Colon Carcinoma Metastatic in the Brain (tissue), 2 donors: ENCODE measurements around a stretch of chr17.

DNA sequence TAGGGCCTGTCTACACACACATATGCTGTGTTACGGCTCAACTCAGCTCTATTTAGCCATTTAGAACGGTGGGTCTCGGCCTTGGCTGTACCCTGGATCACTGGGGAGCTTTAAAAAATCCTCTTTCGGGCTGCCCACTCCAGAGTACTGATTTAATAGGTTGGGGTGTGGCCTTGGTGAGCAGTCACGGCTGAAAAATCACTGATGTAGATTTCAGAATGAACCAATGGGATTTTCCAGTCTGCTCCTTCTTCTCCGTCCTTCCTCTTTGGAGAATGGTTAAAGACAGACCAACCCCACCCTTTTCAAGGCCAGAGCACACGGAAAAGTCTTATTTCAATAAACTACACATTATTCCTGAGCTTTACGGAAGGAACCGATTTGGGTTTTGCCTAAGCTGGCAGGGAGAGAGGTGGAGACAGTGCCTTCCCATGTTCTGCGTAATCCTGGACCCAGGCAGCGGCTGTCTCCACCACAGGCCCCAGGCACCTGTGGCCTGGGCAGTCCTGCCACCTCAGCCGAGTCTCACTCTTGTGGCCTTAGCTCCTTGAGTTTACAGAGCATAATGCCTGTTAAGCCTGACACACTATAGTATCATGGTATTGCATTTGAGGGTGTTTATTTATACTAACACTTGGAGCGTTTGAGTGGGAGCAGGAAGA lies 223.3 kb downstream of the CCDC182 start:
- PRO-cap, 2 experiments: no peak in any of the 2 experiments

DNA sequence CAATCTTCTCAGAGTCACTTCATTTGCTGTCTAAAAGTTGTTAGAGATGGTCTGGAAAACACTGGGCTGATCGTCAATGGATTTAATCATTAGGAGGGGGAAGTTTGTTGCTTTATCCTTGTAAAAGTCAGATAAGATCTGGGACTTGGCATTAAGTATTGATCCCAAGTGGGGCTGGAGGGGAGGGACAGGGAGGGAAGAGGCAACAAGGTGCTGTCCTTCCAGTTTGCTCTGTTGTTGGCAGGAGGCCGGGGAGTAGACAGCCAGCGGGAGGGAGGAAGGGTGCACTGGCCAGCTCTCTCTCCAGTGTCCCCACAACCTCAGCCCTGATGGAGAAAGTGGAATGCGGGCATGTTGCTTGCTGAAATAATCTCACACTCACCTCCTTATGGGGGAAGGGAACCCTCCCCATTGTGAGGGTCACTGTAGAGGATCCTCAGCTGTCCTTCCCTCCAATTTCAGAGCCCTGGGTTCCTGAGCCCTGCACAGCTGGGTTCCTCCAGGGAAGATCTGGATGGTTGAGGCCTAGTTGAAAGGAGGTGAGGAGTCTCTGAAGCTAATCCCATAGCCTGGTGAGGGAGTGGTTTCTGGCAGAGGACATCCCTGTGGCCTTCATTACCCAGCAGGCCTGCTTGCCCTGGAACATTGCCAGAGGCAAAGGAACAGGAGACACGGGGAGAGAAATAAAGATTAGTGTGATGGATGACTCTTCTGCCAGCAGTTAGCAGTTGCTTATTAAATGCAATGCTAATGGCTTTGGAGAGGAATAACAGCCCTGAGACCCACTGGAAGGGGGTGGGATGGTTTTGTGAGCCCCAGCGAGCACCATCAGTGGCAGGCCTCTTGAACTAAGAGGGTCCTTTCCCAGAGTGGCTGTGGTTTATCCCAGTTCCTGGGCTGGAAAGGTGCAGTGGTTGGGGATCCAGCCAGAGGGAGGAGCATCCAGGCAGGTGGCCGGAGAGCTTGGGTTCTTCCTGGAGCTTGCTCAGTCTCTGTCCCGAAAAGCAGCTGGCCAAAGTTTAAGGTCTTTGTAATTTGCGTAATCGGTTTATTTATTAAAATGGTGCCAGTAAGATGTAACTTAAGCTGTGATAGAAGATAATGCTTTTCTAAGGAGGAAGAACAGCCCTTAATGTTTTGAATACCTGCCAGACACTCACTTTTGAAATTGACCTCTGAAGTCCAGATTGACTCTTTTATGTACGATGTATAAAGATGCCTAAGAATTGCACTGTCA lies 209.9 kb downstream of the CCDC182 start:
- PRO-cap, 2 experiments: no peak in any of the 2 experiments

DNA sequence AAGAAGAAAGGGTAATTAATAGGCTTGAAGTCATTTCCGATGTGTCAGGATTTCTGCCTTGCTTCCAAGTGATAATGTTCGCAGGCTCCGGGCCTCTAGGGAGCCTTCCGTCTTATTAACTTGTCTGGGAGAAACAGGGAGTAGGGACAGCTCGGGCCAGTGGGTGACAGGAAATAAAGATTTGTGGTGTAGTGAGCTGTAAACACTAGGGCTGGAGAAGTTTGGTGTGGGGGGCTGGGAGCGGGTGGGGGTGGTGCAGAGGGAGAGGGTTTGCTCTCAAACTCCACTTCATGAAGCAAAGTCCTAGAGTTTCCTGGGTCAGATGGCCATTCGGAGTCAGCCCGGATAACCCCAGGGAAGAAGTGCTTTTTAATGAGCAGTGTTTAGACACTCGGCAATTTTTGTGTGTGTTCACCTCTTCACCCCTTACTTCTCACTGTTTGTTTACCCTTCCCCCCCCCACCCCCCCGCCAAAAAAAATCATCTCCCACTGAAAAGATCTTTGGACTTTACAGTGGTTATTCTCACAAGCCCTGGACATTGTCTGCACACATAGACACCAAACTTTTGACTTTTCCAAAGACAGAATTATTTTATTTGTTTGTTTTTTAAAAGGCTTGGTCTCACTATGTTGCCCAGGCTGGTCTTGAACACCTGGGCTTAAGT lies 196.5 kb downstream of the CCDC182 start:
- PRO-cap, 2 experiments: no peak in any of the 2 experiments

GRCh38 chr17:57549821-57550550 lies 195.1 kb downstream of the CCDC182 start:
- PRO-cap, 2 experiments: no peak in any of the 2 experiments

DNA sequence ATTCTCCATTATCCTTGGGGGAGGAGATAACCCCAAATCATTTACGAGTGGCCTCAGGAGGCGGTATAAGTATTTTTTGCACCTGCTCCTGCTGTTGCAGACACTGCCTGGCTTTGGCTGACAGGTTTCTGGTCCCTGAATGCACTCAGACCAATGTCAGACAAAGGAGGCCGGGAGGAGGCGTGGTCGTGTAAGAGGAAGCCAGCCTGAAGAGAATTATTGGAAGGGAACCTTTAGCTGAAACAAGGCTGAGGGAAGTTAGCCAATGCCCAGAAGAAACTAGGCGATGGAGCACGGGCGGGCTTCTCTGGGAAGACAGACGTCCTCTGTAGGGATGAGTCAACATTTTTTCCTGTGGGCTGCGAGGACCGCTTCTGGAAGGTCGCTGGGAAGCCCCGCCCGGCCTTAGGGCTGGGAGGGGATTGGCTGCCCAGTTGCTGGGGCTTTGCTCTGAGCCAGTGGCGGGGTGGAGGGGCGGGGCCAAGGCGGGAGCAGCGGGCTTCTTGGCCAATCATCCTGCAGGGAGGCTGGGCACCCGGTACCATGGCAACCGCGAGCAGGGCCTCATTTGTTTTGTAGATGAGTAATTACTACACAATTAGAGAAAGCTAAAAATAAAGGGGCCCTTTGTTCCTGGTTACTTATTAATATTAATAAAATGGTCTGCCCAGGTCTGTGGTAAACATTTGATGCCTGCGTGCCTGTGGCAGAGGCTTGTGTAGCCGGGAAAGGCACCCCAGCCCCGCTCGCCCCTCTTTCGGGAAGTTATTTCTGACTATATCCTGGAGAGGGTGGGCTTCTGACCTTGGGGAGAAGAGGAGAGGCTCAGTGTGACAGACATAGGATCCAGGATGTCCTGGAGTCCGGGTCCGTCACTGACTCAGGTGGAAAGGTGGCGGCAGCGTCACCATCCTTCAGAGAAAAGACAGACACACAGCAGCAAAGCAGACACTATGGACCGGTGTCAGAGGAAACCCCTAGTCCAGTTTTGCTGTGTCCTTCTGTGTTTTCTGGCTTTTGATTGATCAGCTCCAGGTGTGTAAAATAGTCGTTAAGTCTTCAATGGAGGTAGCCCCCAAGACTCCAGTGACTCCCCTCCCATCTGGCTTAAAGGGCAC lies 82.0 kb downstream of the CCDC182 start:
- PRO-cap, 2 experiments: no peak in any of the 2 experiments

DNA sequence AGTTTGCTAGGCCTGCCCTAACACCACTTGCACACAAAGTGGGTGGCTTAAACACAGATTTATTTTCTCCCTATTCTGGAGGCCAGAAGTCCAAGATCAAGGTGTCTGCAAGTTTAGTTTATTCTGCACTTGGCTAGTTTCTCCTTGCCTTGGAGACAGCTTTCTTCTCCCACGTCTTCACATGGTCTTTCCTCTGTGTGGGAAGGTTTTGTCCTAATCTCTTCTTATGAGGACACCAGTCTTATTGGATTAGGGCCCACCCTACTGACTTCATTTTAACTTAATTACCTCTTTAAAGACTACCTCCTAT lies 3.5 kb upstream of the MRPS23 start:
- PRO-cap, 2 experiments: no peak in any of the 2 experiments

DNA sequence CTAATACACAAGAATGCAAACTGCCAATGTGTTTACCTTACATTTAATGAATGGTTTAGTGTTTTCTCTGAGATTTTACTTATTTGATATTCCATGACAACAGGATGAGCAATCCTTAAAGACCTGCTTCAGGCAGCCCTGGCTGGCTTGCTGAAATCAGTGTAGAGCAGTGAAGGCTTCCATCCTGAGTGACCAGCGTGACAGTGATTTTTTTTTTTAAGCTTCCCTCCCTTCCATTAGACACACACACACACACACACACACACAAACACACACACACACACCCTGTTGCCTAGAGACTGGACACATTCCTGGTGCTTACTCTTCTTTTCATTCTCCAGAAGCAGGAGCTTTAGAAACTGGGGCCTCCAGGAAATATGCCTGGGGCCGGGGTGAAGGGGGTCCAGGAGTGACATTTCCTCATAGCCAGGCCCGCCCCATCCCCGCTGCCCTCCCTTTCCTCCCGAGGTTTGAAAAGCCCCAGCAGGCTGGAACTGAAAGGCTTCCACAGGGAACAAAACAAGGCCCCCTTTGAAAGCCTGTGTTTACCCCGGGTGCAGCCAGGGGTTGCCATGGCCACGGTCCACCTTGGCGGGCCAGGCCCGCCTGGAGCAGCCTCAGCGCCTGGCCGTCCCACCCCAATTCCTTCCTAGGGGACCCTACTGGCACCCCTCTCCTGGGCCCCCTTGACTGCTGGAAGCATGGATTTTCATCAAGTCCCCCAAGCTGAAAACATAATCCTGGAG lies 19.9 kb downstream of the CUEDC1 start:
- PRO-cap, 2 experiments: no peak in any of the 2 experiments

DNA sequence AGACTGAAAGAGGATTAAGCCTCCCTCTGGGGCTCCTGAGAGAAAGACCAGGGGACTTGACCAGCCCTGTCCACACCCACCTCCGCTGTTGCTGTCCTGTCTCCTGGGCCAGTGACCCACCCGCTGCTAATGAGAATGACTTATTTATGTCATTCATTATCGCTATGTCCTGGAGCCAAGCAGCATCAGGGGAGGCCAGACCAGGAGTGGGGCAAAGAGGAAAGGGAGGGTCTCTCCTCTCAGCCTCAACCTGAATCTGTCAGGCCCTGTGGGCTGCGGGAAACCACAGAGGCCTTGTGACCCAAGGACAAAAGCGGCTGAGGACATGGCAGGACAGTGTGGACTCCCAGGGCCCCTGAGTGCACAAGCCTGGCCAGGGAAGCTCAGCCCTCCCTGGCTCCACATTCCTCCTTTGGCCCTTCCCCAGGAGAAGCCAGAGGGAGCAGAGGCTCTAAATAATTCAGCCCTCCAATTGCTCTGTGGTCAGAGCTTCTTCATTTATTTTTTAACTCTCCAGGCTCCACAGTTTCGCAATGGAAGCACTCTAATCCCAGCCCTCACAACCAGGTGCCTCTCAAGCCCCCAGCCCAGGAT lies 19.2 kb downstream of the CUEDC1 start:
- PRO-cap, 2 experiments: no peak in any of the 2 experiments

GRCh38 chr17:57991313-57992233 lies 3.5 kb upstream of the VEZF1 start:
- PRO-cap, 2 experiments: no peak in any of the 2 experiments

GRCh38 chr17:58002209-58002777 lies 4.8 kb downstream of the SRSF1 start:
- PRO-cap, 2 experiments: no peak in any of the 2 experiments

- PRO-cap, 2 experiments: no peak in any of the 2 experiments
Measured at GRCh38 chr17:58060568-58061194, 22.5 kb upstream of the DYNLL2 start.

DNA sequence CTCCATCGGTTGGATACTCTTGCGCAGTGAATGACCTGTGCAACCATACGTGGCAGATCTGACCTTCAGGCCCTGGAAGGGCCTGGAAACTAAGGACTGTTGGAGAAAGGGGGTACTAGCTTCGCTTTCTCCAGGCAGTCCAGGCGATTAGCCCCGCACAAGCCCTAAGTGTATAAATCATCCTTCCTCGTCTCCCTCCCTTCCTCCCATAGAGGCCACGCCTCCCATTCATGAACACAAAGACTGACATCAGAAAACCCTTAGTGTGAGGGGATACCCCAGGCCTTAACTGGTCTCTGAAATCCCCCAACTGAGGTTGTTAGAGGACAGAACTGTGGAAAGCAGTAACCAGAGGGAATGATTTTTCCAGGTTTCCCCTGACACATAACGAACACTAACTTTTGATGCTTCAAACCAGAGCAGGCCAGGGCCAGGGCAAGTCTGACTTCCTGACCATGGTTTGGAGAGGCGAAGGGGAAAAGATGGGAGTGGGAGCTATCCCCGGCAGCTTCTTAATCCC lies 1.5 kb upstream of the DYNLL2 start:
- PRO-cap, 2 experiments: no peak in any of the 2 experiments

DNA sequence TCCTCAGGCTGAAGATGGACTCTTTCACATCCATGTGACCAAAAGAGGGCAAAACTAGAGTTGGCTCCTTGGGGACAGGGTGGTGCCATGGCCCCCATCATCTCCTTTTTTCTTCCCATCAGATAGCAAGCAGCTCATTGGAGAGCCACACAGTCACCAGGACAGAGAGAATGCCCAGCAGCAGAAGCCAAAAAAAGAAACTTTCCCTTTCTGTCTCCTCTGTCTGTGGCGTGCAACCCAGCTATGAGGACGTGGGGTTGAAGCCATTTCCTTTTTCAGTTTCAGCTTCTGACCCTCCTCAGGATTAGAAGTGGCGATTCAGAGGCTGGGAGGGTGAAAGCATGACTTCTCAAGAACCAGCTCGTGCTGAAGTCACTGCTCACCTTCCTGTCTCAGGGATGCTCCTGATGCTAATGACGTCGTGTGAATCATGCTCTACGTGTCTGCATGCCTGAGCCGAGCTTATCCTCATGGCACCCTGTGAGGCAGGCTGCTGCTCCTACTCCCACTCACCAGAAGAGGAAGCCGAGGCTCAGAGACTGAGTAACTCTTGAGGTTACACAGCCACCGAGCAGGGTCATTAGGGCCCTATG lies 5.8 kb upstream of the LPO start:
- PRO-cap, 2 experiments: no peak in any of the 2 experiments

- PRO-cap, 2 experiments: no peak in any of the 2 experiments
Measured at GRCh38 chr17:58312219-58312600, 16.4 kb downstream of the TSPOAP1 start.

GRCh38 chr17:58323738-58324294 lies 4.8 kb downstream of the TSPOAP1 start:
- PRO-cap, 2 experiments: no peak in any of the 2 experiments

- PRO-cap, 2 experiments: no peak in any of the 2 experiments
Measured at GRCh38 chr17:58329335-58329645, 695 bp upstream of the TSPOAP1 start.

GRCh38 chr17:58337902-58338589 lies 9.5 kb upstream of the TSPOAP1 start:
- PRO-cap, 2 experiments: no peak in any of the 2 experiments

DNA sequence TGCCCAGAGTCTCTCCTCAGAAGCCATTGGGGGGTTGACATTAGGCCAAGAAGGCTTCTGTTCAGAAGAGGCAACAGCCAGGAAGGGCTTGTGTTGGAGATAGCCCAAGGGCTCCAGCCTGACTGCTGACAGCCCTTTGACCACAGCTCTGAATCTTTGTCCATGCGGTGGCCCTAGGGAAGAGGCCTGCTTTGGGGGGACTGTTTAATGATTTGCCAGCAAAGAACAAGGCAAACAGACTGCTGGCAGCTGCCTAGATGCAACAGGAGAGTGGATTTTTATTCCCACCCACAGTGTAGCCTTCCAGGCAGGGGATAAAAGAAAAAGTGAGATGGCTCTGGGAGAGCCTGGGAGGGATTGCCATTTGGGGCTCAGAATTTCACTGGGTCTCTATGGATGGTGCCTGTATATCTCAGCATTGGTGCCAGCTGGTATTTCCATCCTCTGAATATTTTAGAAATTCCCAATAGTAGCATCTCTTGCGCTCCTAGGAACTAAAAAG lies 29.3 kb upstream of the SUPT4H1 start:
- PRO-cap, 2 experiments: peak in 1 of 2 experiments; most common minus-strand start position 127 of the sequence (in 1)

GRCh38 chr17:58381953-58382764 lies 30.2 kb upstream of the SUPT4H1 start:
- PRO-cap, 2 experiments: no peak in any of the 2 experiments

- PRO-cap, 2 experiments: no peak in any of the 2 experiments
Measured at GRCh38 chr17:58488630-58489152, 483 bp upstream of the HSF5 start.